Hair follicle dermal papilla cell (primary cell): ENCODE data around the gene IRF6.

DNA sequence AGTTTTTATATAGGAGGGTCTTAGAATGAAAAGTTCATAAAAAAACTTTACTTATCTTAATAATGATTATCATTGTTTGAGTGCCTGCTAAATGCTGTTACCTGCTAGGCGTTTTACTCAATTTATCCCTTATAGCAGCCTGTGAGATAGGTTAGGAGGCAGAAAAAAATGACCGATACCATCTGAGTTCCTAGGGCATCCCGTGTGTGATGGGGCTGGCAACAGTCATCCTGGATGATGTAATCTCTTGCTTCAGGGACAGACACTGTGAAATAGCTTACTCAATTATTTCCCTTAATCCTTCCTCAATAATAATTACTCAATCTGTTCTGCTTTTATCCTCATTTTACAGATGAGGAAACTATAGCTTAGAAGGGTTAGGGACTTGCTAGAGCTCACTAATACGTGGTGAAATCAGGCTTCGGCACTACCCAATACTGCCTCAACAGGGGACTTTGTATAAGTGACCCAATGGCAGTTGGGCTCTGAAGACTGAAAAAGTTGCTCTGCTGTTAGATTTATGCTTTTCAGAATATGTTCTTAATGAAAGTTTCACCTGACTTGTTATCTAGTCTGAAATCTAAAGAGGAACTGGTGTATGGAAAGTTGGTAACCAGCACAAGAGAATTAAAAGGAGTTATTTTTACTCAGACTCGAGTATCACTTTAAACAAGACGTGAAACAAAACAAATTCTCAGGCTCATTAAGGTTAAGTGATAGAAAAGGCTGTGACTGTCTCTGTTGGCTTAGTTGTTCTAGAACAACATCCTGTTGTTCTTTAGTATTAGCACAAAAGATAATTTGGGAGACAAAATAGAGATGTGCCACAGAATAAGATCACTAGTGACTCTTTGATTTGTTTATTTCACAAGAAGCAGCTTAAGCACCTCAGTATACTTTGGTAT is 14.3 kb downstream of the CD55 start:
- CAGE, long polyA plus RNA = no peak

DNA sequence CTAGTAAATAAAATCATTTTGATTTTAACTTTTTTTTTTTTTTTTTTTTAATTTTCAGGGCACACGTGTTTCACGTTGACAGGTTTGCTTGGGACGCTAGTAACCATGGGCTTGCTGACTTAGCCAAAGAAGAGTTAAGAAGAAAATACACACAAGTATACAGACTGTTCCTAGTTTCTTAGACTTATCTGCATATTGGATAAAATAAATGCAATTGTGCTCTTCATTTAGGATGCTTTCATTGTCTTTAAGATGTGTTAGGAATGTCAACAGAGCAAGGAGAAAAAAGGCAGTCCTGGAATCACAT is 38.0 kb downstream of the CD55 start:
- CAGE, long polyA plus RNA = no peak

DNA sequence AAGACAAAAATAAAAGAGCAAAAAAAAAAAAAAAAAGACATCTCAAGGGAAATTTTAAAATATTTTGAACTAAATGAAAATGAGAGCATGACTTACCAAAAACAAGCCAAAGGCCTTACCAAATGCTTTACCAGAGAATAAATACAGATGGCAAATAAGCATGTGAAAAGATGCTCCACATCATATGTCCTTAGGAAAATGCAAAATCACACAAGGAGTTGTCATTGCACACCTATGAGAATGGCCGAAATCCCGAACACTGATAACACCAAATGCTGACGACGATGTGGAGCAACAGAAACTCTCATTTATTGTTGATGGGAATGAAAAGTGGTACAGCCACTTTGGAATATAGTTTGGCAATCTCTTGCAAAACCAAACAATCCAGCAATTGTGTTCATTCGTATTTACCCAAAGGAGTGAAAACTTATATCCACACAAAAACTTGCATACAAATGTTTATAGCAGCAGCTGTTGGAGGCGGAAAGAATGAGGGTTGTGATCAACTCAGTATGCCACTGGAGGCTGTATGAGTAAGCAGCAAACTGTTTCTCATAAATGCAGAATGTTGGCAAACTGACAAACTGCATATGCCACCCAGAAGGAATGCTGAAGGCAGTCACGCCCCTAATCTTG is 60.8 kb upstream of the CR2 start:
- CAGE, long polyA plus RNA = no peak

DNA sequence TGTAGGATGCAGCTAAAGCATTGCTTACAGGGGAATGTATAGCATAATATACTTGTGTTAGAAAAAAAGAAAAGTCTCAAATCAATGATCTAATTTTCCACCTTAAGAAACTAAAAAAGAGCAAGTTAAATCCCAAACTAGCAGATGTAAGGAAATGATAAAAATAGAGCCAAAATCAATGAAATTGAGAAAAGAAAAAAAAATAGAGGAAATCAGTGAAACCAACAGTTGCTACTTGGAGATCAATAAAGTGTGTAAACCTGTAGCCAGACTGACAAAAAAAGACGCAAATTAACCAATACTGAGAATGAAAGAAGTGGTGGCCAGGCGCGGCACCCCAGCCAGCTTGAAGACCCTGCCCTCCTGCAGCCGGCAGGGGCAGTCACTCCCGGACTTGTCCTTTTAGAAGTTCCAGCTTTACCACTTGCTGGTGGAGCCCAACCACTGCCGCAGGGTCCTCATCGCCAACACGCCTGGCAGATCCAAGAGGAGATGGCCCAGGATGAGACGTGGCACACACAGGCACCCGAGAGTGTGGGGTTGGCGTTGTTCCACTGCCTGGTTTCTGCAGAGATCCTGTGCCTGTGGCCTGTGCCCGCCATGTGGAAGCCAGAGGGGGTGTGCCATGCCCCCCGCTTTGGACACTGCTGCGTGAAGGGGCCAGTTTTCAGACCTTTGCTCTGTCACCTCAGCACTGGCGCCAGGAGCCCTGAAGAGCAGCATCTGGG is 10.6 kb downstream of the CD46 start:
- CAGE, long polyA plus RNA = no peak

- CAGE, long polyA plus RNA = no peak
Observed at GRCh38 chr1:207803110-207803401, 51.2 kb downstream of the CD46 start.

DNA sequence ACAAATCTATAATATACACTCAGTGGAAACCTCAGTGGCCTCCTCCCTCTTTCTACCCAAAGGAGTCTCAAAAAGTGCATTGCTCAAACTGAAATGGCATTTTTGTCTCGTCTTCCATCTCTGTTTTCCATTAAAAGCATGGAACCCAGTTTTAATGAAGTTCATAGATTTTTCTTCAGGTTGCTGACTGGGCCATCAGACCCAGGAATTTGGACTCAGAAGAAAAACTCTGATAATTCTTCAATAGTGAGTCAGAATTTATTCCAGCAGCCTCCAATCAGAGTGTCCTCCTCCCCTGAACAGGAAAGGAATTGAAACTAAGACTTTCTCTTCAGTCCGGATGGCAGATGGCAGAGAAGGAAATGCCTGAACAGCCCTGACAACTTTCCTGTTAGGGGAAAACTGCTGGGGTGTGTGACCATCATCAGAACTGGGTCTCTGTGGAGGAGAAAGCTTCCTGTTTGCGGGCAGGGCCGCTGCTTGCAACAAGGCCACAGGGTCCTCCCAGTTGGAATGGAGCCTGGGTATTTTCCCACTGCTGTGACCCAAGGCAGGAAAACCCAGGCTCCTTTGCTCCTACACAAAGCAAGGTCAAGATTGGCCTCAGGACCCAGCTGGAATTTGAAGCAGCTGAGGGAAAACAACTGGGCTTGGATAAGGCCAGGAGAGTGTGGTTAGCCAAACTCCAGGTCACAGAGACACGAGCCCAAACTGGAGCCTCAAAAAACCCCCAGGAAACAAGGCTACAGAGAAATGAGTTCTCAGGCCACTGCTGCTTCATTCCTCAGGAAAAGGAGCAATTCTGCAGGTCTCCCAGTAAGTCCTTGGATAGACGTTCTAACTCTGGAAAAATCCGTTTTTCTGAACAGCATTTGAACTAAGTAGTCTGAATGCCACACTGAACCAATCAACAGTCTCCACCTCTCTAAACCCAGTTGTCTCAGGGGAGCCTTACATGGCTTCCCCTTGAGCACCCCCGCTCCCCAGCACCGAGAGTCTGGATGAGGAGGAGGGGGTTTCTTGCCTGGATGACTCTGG is 20.6 kb downstream of the CD34 start:
- CAGE, long polyA plus RNA = no peak

- CAGE, long polyA plus RNA = no peak
Observed at GRCh38 chr1:208068248-208068887, 157.4 kb upstream of the CD34 start.

DNA sequence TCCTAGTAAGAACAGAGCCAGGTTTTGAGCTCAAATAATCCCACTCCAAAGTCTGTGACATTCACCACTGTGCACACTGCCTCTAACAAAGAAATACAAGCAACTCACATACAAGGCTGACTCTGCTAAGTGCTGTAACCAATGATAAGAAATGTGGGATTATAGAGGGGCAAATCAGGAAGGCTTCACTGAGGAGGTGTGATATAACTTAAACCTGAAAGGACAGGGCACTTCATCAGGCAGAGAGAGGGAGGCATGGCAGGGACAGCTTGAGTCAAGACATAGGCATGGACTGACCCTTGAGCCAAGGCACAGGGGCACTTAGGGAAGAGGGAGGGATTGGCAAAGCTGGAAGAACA is 81.4 kb downstream of the PLXNA2 start:
- CAGE, long polyA plus RNA = no peak

DNA sequence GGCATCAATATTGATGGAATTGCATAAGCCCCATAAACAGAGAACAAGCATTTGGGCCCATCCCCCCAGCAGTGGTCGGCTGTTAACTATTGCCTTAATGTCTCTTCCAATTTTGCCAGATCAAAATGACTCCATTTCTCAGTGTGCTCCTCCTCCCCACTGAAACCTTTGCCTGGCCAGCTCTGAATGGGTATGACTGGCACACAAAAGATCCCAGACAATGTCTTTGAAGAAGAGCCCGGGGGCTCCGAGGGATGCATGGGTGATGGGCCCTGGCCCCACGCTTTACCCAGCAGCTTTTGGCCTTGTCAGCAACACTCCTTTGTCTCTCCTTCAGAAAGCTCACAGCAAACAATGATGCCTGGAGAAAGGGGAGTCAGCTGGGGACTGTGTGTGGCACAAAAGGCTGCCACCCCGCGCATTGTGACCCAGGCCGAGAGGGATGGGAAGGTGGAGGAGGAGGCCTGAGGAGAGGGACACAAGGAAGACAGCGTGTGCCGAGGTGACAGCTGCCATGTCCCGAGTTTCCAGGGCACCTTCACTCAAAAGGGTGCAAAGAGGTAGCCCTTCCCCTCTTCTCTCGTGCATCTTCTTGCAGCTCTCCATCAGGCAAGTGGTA is 45.9 kb downstream of the PLXNA2 start:
- CAGE, long polyA plus RNA = no peak

DNA sequence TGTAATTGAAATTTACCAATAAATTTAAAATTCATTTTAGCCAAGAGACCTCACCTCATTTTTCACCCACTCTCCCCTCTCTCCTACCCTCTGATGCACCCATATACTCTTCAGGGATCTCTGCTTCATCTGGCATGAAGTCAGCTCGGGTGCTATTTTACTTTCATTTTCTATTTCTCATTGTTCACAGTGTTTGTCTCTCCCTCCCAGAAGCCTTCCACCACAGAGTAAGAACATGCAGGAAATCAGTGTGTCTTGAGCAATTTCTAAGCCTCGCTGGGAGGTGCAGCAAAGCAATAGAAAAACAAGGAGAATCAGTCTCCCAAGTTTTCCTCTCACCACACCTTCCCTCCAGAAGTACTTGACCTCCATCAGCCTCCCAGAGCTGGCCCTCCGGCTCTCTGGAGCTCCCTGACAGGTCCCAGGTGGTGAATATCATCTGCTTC is 594.8 kb upstream of the CAMK1G start:
- CAGE, long polyA plus RNA = no peak

DNA sequence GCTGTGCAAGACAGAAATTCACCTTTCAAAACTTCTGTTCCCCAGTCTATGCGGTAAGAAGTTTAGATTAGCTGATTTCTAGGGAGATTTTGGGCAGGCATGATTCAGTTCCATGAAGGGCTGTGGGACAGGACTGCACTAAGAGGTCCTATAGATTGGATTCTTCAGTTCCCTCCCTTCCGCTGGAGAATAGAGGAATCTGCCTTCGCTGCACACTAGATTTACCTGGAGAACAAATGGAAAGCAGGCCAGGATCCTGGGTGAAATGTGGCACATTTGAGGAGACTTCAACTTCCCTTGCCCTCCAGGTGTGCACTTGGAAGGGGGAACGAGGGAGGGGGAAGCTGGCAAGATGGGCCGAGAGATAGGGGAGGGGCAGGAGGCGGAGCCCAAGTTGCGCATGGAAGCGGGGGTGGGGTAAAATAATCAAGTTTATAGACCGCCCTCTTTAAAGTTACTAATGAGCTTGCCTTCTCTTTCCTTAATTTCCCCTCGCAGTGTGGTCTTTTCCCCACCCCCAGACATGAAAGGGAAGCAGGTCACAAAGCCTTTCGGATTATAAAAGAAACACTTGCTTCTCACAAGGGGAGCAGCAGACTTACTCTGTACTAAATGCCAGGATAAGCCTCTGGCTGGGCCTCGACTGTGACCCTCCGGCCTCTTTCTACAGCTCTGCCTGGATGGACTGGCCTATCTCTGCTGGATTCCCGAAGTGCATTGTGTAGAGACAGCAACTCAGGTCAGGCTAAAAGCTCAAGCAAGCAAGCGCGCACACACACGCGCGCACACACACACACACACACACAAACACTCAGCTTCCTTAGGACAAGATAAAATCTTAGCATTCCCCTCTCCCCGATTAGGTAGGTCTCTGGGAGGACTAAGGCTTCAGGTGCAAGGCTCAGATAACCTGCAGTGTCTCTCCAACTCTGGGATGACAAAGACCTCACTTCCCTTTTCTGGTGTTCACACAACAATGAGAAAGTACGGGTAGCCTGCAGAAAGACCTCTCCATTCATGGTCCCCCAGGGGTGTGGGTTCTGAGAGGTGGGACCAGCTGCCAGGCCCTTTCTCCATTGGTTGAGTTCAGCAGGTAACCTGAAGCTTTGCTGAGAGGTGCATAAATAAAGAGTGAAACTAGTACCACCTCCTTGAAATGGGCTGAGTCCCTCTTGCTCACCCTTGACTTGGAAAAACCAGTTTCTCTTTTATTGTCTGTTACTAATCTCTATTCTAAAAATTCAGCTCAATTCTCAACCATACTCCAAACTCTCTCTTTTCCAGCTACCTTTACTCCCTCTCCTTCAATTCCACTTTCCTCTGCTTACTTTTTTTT is 155.4 kb upstream of the CAMK1G start:
- CAGE, long polyA plus RNA = no peak

DNA sequence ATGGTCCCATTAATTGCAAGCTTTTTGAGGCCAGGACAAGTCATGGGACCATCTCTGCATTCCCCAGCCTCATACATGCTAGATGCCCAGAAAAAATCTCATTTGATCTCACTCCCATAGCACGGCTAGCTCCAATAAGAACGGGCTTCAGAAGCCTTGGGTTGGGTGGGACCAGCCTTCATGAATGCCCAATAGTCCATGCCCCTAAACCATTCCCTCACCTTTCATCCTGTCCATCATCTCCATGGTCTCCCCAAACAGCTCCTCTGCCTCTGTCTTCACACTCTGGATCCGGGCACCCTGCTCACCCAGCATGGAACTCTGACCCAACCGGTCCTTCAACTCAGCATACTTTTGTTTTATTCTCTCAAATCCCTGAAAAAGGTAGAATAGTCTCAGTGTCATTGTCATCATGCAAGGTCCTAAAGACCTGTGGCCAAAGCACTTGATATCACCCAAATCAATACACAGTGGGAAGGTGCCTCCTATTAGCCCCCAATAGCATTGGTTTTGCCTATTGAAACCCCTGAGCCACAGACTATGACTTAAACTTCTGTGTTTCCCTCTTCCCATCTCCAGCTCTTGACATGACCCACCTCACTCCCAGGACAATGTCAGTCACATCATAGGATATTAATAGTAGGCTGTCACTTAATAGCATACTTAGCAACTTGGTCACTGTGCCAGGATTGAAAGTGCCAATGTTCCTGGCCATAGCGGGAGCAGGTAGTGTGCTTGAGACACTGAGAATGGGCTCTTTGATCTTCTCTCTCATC is 32.9 kb downstream of the CAMK1G start:
- CAGE, long polyA plus RNA = no peak

DNA sequence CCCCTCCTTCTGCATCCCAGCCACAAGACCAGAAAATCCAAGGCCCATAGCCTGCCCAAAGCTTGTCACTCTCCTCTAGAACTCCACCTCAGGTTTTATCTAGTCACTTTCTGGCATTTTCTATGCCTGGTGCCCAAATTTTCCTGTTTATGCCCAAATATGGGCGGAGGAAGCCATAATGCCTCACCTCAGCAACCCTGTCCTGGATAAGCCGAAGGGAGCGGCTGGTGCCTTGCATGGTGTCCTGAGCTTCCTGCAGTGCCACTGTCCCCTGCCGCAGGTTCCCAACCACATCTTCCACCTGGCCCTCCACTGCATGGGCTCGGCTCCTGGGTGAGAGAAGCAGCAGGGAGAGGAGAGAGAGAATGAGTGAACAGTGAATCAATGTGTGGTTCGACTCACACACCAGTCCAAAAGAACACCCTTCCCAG is 34.2 kb downstream of the CAMK1G start:
- CAGE, long polyA plus RNA = no peak

- CAGE, long polyA plus RNA = no peak
Observed at GRCh38 chr1:209768089-209768873, 12.4 kb downstream of the TRAF3IP3 start.

- CAGE, long polyA plus RNA = no peak
Observed at GRCh38 chr1:209805905-209806836, at the start of gene IRF6. Gene IRF6, minus strand, starts transcription at chr1:209806142.

- CAGE, long polyA plus RNA = no peak
Observed at GRCh38 chr1:209875410-209876021, 47.7 kb downstream of the UTP25 start.

DNA sequence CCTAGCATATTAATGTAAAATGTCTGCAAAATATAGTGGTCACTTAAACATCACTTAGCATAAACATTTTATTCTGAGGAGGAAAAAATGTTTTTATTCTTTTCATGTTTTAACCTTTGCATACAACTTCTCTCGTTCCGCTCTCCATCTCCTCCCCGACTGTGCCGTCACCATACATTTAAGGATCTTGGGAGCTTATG is 131.9 kb downstream of the SYT14 start:
- CAGE, long polyA plus RNA = no peak

GRCh38 chr1:210232060-210232328 is 602 bp upstream of the SERTAD4 start:
- CAGE, long polyA plus RNA = no peak

DNA sequence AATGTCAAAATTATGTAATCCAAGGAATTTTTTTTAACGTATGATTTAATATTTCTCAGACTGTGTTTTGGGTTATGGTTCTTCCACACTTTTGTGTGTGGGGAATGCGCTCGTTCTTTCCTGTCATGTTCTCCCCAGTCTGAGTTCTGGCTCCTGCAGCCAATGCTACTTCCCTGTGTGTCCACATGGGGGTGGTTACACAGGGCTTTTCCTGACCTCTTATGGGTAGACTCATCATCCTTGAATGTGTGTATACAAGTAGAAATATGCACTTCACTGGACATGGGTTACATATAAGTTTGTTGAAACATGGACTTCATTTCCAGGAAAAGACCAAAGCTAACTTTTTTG is 7.2 kb downstream of the SERTAD4 start:
- CAGE, long polyA plus RNA = no peak

DNA sequence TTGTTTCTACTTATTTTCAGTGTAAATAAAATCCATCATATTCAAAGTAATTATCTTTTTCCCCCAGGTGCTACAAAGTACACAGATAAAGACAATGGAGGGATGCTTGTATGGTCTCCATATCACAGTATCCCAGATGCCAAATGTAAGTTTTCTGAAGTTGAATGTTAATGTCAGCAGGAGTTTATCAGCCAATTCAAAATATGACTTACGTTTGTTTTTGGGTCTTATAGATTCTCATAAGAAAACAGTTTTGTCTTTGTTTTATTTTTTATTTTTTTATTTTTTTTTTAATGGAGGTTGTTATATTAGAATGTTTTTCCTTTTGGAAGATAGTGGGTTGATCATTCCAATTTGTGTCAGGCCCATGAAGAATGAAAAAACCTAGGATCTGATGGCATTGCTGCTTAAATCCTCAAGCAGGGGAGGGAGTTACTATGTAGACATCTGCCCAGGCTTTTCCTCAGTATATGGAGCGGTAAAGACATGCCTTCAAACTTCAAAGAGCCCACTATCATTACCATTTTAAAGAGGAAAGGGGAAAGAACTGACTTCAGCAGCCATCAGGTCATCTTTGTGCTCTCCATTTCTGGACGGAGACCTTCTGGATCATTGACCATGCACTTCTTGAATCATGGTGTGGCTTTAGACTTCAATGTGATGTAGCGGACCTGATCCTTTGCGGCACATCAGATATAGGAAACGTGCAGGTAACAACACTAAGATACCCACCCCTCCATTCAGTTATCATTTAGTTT is 12.2 kb downstream of the RCOR3 start:
- CAGE, long polyA plus RNA = no peak